ENCODE measurements around a stretch of chr6.

DNA sequence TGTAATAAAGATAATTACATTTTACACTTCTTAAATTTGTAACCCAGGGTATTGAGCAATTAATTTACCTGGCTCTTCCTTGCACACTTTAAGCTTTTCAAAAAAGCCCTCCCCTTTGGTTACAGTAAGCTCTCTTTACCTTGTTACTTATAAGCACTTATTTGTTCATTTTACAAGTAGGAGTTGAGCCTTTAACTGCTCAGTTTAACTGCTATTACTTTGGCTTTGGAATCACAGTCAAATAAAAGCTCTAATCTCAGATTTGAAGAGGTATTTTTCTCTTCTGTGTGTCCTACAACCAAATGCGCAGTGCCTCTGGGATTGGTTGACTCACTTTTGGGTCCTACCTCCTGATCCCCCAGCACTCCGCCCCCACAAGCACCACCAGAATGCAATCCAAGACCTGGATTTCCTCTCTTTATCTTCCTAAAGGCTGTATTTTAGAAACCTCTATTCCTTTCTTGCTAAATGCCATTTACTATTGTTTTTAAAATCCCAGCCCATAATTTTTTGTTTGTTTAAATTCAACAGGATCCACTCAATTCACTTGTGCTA lies 2.5 kb downstream of the NCOA7 start:
- PRO-cap, result no peak

DNA sequence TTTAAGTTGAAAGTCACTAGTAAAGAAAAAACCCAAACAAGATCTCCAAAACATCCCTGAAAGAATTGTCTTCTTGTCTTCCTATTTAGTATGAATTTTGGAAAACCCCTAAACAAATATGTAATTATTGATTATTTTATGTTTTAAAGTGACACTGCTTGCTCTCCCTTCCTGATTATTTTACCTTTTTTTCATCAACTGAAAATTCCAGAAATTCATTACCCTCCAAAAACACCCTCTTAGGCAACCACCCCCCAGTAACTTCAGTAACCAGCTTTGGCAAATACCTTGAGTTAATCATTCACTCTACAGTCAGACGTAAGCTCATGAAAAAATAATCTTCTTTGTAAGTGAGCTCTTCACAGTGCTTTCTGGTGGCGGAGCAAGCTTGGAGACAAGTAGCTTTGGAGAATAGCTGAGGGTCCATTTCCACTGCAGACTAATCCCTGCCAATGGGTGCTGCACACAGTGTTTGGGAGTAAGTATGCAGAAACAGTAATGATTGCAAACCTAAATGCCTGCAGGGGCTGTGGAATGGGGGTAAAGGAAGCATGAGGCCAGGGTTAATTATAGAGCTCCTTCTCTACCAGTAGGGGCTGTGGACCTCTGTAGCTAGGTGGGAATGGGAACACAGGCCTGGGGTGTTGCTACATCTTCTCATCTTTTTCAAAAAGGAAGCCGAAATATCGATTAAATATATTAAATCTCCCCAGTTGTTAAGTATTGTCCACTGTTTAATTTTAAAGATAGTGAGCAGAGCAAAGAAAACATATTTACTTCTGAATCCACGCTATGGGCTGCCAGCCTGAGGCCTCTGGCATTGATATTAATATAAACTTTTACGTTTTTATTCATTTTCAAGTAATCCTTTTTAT lies 56.8 kb upstream of the HINT3 start:
- PRO-cap, result no peak

DNA sequence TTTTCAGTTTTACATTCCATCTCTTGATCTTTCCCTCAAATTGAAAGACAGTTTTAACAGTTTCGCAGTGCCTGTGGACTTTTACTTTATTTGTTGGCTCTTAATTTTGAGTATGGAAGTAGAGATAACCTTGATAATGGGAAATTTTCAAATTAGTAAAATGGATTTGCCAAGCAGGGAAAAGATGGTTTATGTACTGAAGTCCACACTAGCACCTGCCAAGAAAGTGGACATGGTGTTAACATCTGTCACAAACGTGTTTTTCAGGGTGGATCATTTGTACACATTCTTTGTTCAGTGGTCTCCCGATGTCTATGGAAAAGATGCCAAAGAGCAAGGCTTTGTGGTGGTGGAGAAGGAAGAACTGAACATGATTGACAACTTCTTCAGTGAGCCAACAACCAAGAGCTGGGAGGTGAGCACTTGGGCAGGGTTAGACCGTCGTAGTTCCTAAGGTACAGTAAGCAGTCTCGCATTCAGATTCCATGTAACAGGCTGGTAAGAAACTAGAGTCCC lies 41.4 kb upstream of the HINT3 start:
- PRO-cap, result no peak

GRCh38 chr6:125946151-125946859 lies 10.3 kb upstream of the HINT3 start:
- PRO-cap, result no peak

GRCh38 chr6:126040706-126041562 lies 54.6 kb downstream of the TRMT11 start:
- PRO-cap, result no peak

DNA sequence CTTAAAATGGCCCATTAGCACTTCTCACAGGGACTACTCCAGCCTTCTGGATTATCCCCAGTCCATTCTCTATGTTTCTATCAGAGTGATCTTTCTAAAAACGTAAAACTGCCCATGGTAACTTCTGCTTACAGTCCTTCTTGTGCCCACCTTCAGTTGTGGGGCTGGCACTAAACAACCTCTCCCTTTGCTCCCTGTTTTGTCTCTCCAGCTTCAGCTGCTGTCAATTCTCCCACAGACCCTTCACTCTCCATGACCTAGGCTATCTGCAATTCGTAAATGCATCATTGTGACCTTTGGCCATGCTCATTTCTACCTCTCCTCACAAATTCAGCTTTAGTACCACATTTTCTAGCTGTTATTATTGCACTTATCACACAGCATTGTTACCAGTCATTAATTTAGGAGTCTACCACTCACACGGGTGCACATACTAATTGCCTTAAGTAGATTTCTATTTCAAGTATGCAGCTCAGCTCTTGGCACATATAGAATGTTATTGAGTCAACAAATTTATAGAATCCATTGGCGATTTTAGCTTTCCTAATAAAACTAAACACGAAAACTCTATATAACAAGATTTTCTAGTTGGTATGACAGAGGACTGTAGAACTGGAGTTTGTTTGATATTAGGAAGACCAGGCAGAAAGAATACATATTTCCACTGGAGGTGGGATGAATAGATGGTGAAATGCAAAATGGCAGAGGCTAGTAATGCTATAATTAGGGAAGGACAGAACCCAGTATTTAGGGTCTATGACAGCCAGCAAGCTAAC lies 174.5 kb upstream of the THEMIS start:
- PRO-cap, result no peak

- PRO-cap, result no peak
These were observed 289.9 kb downstream of the PTPRK start for GRCh38 chr6:128230593-128230866.

- PRO-cap, result no peak
These were observed 279.3 kb downstream of the PTPRK start for GRCh38 chr6:128241107-128241501.

DNA sequence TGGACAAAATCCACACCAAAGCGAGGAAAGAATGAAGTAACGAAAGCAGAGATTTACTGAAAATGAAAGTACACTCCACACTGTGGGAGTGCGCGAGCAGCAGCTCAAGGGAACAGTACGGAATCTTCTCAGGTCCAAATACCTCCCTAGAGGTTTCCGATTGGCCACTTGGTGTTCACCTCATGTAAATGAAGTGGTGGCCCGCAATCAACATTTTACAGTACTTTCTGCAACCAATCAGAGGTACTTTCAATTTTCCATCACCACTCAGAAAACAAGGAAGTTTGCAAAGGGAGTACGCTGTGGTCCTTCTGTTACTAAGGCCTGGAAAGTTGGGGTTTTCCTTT lies 122.4 kb downstream of the PTPRK start:
- PRO-cap, result no peak

DNA sequence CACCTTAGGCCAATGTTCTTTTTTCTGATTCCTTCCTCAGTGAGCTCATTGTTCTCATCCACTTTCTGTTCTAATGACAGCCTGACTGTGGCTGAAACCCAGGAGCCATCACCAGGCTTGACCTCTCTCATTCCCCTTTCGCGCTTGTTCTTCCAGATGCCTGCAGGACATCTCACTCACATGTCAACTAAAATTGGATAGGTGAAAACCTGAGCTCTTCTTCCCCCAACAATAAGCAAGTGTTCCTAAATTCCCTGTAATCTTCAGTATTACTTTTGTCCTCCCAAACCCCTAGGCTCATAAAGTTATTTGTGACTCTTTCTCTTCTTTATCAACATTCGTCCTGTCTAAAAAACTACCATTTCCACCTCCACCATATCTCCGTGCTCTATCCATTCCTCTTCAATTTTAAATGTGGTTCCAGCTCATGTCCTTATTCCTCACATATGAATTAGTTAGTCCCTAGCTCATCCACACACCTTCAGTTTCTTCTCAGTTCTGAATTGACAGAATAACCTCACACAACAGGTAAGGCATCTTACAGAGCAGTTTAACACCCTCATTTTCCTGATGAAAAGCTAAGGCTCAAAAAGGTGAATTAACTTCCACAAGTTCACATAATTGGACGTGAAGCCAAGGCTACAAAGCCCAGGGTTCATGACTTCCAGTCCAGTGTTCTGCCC lies 40.2 kb downstream of the PTPRK start:
- PRO-cap, result no peak

- PRO-cap, result no peak
These were observed 164.4 kb upstream of the LAMA2 start for GRCh38 chr6:128718577-128718910.

DNA sequence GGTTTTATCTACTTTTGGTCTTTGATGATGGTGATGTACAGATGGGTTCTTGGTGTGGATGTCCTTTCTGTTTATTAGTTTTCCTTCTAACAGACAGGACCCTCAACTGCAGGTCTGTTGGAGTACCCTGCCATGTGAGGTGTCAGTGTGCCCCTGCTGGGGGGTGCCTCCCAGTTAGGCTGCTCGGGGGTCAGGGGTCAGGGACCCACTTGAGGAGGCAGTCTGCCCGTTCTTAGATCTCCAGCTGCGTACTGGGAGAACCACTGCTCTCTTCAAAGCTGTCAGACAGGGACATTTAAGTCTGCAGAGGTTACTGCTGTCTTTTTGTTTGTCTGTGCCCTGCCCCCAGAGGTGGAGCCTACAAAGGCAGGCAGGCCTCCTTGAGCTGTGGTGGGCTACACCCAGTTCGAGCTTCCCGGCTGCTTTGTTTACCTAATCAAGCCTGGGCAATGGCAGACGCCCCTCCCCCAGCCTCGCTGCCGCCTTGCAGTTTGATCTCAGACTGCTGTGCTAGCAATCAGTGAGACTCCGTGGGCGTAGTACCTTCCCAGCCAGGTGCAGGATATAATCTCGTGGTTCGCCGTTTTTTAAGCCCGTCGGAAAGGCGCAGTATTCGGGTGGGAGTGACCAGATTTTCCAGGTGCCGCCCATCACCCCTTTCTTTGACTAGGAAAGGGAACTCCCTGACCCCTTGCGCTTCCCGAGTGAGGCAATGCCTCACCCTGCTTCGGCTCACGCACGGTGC lies 28.0 kb downstream of the LAMA2 start:
- PRO-cap, result no peak

- PRO-cap, result no peak
These were observed 29.7 kb downstream of the LAMA2 start for GRCh38 chr6:128912578-128913084.

DNA sequence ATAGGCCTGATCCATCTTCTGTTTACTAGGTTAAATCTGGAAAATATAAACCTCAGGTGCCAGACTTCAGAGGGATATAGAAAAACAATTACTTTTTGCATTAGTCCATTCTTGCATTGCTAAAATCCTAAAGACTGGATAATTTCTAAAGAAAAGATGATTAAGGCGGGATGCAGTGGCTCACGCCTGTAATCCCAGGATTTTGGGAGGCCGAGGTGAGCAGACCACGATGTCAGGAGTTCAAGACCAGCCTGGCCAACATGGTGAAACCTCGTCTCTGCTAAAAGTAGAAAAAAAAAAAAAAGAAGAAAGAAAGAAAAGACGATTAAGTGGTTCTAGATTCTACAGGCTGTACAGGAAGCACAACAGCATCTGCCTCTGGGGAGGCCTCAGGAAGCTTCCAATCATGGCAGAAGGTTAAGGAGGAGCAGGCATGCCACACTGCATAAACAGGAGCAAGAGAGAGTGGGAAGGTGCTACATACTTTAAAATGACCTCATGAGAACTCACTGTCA lies 61.5 kb downstream of the LAMA2 start:
- PRO-cap, result no peak

DNA sequence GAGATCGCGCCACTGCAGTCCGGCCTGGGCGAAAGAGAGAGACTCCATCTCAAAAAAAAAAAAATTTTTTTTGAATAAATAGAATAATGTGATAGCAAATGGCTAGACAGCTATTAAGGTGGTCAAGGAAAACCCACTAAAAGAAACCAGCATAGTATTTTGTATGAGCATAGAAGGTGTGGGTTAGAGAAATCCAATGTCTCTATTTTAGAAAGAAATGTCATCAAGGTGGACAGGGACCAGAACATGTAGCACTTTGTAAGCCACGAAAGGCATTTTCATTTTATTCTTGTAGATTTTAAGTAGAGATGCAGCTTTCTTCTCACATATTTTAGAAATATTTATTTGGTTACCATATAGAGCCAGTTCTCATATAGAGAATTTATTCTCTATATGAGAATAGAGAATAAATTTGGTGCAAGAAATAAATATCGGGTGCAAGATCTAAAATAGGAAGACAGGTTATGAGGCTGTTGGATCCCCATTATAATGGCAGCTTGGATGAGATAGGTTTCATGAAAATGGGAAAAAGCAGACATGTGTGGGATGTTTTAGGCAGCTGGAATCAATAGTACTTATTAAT lies 130.5 kb downstream of the LAMA2 start:
- PRO-cap, result no peak

DNA sequence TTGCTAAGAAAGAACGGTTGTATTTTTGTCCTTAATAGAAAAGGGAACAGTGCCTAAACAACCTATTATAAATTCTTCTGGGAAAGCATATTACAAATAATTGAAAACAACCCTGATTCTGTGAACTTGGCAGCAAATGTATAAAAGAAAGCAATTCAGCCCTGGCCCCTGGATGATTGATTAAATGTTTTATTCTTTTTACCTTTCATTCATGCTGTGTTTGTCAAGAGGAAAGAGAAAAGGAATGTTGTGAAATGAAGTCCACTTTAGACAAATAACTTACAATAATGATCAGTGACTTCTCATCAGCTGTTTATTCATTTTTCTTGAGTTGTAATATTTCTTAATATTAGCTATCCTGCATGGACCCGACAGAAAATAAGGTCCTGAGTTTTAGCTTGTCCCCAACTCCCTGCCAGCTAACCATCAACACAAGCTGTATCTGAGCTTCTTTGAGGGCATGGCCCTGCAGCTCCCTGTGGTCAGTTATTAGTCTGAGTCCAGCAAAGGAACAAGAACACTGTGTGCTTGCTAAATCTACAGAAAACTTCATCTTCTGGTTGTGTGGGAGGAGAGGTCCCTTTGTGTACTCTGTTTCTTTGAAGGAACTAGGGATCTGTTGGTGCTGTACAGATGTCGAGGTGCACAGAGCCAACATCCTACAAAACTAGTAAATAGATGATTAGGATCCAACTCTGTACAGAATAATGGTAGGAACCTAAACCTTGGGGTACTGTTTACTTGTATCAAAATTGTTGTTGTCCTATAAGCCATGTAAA lies 248.3 kb downstream of the LAMA2 start:
- PRO-cap, result no peak

GRCh38 chr6:129246268-129246869 lies 363.4 kb downstream of the LAMA2 start:
- PRO-cap, result no peak

DNA sequence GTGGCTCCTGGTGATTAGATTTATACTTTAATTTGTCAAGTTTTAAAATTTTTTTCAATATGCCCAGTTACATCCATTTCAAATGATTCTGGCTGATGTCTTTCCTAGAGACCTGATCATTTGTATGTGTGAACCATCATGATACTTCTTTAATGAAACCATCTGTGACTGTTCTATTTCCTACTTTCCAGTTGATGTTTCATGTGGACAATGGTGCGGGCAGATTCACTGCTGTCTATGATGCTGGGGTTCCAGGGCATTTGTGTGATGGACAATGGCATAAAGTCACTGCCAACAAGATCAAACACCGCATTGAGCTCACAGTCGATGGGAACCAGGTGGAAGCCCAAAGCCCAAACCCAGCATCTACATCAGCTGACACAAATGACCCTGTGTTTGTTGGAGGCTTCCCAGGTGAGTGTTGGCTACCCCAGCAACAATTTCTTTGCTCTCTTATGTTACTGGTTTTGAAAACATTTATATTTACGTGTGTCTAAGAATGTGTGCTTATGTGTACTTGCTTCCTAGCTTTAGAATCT lies 195.7 kb downstream of the ARHGAP18 start:
- PRO-cap, result no peak

- PRO-cap, result no peak
These were observed 38.2 kb downstream of the ARHGAP18 start for GRCh38 chr6:129671733-129672132.

DNA sequence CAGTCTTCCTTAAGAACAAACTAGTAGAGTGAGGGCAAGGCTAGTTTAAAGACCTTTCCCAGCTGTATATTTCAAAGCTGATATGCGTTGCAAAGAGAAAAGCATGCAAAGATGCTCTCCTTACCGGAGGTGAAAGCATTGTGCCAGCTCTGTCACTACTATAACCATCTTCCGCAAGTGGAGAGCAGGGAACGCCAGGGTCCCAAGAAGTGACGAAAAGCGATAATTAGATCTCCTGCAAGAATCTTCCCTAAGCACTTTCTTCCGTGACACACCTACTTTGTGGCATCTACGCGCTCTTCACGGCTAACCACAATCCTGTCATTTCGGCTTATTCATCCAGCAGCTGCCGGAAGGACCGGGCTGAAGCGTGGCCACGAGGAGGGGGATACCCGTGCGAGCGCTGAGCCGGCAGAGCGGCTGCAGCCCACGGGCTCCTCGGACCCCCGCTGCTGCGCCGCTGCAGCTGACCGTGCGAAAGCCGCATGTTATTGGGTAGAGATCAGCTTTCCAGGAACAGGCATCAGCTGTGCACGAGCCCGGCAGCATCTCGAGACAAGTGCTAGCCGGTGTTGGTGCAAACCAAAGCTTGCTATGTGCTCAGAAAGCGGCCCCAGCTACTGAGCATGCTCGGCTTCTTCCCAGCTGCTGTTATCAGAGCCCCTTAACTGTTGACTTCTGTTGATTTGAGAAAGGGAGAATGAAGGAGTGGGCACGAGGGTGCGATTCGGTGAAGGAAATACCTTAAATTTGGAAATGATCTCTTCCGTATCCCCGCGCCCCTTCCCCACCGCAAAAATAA lies 57.2 kb upstream of the ARHGAP18 start:
- PRO-cap, result no peak